Neuron (in vitro differentiated cells): ENCODE measurements around the gene LMLN.

DNA sequence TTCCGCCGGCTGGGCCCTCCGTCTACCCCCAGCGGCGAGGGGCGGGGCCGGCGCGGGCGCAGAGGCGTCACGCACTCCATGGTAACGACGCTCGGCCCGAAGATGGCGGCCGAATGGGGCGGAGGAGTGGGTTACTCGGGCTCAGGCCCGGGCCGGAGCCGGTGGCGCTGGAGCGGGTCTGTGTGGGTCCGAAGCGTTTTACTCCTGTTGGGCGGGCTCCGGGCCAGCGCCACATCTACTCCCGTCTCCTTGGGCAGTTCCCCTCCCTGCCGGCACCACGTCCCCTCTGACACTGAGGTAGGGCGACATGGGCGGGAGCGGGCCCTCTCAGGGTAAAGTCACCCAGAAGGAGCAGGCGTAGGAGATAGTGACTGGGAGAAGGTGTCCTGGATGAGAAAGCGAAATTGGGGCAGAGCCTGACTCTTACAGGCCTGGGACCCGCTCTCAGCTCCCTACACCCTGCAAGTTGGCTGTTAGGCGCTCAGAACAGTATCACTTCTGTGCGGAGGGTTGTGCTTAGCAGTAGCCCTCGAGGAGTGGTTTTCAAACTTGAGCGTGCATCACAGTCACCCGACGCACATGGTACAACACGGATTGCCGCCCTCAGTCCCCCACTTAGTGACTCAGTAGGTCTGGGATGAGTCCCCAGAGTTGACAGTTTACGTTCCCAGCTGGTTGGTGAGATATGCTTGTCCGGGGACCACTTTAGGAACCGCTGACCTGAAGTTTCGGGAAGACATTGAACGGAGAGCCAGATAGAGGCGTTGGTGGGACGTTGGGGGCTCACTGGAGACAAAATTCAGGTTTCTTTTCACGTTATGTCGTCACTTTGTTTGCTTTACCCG, at the start of gene LMLN:
LMLN (plus strand) TSS at position 74 of the 845 bp plus-strand sequence.
- PRO-cap = bidirectional peak, plus-strand start at position 134 of the sequence, minus-strand start outside the sequence

GRCh38 chr3:198038863-198039432, 78.9 kb downstream of the LMLN start:
- PRO-cap = no peak

- PRO-cap = bidirectional peak, plus-strand start at chr3:198081098, minus-strand start at chr3:198081012; bidirectional peak, plus-strand start at chr3:198081359, minus-strand start at chr3:198081321
These were observed 120.8 kb downstream of the LMLN start for GRCh38 chr3:198080523-198081571.